Suprapubic skin (tissue), 4 donors: ENCODE measurements around a stretch of chrX.

DNA sequence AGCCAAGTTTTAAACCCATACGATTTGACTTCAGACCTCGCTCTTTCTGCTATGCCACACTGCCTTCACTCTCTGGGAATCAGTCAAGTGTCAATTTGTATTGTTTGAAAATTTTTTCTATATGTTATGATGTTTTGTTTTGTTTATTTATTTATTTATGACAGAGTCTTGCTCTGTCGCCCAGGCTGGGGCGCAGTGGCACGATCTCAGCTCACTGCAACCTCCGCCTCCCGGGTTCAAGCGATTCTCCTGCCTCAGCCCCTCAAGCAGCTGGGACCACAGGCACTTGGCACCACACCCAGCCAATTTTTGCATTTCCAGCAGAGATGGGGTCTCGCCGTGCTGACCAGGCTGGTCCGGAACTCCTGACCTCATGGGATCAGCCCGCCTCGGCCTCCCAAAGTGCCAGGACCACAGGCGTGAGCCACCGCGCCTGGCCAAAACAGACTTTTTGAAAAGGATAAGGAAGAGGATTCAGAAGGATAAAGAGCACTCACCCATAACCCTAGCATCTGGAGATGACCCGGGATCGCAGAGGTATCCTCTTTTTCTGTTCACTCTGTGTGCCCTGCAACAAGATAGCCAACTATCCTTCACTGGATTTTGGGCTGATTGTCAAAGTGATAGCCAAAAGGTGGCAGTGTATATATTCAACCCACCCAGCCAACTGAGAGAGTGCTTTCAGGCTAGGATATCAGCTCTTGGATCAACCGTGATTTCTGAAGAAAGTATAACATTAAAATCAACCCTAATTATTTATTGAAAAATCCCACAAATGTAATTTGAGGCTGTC, 224.5 kb upstream of the AGTR2 start:
- PRO-cap: no peak
- RAMPAGE, long total RNA, 4 experiments: no peak in any of the 4 experiments

DNA sequence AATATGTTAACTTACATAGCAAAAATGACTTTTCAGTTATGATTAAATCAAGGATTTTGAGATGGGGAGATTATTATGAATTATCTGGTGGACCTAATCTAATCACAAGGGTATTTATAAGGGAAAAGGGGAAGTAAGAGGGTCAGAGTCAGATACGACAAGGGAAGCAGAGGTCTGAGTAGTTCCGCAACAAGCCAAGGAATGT, 1.1 kb upstream of the IL13RA1 start:
- PRO-cap: no peak
- RAMPAGE, long total RNA, 4 experiments: no peak in any of the 4 experiments

DNA sequence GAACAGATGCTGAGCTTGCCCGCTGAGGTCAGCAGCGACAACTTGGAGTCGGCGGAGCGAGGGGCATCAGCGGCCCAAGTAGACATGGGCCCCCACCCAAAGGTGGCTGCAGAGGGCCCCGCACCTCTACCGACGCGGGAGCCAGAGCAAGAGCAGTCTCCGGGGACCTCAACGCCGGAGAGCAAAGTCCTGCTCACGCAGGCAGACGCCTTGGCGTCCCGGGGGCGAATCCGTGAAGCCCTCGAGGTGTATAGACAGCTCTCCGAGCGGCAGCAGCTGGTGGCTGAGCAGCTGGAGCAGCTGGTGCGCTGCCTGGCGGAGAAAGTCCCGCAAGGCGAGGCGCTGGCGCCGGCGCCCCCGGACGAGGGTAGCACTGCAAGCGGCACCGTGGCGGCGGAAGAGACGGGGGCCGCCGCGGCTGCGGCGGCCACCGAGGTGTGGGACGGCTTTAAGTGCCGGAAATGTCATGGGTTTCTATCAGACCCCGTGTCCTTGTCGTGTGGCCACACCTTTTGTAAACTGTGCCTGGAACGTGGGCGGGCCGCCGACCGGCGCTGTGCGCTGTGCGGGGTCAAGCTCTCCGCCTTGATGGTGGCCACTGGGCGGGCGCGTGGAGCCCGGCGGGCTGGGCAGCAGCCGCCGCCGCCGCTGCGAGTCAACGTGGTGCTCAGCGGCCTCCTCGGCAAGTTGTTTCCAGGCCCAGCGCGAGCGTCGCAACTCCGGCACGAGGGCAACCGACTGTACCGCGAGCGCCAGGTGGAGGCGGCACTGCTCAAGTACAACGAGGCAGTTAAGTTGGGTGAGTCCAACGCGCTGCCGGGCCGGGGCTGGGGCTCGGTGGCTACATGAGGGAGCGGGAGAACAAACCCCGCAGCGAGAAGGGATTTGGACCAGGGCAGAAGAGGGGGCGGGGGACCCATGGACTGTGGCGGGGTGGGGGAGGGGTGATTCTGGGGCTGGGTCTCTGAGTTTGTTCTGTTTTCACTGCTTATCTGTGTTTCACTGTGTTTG, 686 bp downstream of the LONRF3 start:
- PRO-cap: no peak
- RAMPAGE, long total RNA, 4 experiments: no peak in any of the 4 experiments

DNA sequence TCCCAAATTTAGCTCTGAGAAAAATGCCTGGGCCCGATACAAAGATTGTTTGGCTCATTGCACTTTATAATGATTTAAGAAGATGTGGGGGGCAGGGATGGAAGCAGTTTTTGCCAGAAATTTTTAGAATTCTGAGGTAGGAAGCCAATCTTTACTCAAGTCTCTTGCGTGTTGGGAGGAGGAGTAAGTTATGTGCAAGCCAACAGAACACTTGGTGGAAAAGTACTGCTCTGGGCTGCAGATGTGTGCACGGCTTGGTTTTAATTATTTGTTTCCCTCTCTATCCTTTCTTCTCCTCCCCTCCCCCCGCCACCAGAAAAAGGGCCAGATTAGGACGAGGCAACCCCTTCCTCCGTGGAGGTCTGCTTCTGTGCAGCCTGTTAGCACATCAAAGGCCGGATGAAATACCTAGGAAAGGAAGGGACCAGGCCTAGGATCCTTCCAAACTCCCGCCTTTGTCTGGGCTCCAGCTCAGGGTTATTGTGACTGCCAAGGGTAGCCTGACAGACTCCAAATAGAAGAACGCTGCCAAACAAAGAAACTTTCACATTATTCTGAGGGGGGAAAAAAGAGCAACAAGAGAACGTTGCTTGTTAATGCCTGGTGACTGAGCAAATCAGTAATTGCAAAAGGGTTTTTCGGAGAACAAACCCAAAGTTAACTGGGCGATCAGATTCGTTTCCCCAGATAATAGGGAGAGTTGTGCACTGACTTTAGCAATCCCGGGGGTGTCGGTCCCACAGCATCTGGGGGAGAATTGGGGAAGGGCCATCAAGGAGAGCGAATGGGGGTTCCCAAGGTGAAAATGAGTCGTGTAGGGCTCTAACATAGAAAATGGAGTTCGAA, 920 bp upstream of the PGRMC1 start:
- PRO-cap: no peak
- RAMPAGE, long total RNA, 4 experiments: no peak in any of the 4 experiments

- PRO-cap: no peak
- RAMPAGE, long total RNA, 4 experiments: no peak in any of the 4 experiments
Measured at GRCh38 chrX:119243487-119244150, 7.5 kb downstream of the PGRMC1 start.

DNA sequence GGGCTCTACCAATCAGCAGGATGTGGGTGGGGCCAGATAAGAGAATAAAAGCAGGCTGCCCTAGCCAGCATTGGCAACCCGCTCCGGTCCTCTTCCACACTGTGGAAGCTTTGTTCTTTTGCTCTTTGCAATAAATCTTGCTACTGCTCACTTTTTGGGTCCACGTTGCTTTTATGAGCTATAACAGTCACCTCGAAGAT, 64.4 kb downstream of the PGRMC1 start:
- PRO-cap: no peak
- RAMPAGE, long total RNA, 4 experiments: no peak in any of the 4 experiments

- PRO-cap: no peak
- RAMPAGE, long total RNA, 4 experiments: no peak in any of the 4 experiments
Measured at GRCh38 chrX:119410442-119410684, 11.2 kb downstream of the SLC25A43 start.

DNA sequence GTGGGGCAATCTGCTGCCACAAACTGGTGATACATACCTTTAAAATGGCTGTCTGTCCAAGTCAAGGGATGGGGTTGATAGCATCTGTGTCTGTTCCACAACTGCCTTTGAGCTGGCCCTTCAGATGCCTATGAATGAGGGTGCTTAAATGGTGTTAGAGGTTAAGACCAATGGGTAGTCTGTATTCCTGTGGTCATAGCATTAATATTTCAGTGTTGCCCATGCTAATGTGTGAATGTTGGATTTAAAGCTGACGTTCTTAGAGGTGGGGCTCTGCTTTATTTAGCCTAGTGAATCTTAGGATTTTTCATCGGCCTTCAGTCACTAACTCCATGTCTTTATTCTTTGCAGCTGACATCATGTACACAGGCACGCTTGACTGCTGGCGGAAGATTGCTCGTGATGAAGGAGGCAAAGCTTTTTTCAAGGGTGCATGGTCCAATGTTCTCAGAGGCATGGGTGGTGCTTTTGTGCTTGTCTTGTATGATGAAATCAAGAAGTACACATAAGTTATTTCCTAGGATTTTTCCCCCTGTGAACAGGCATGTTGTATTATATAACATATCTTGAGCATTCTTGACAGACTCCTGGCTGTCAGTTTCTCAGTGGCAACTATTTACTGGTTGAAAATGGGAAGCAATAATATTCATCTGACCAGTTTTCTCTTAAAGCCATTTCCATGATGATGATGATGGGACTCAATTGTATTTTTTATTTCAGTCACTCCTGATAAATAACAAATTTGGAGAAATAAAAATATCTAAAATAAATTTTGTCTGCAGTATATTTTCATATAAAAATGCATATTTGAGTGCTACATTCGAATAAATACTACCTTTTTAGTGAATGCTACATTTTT, 2.5 kb downstream of the SLC25A5 start:
- PRO-cap: no peak
- RAMPAGE, long total RNA, 4 experiments: no peak in any of the 4 experiments

GRCh38 chrX:119506143-119506442, 37.8 kb downstream of the SLC25A5 start:
- PRO-cap: no peak
- RAMPAGE, long total RNA, 4 experiments: no peak in any of the 4 experiments

DNA sequence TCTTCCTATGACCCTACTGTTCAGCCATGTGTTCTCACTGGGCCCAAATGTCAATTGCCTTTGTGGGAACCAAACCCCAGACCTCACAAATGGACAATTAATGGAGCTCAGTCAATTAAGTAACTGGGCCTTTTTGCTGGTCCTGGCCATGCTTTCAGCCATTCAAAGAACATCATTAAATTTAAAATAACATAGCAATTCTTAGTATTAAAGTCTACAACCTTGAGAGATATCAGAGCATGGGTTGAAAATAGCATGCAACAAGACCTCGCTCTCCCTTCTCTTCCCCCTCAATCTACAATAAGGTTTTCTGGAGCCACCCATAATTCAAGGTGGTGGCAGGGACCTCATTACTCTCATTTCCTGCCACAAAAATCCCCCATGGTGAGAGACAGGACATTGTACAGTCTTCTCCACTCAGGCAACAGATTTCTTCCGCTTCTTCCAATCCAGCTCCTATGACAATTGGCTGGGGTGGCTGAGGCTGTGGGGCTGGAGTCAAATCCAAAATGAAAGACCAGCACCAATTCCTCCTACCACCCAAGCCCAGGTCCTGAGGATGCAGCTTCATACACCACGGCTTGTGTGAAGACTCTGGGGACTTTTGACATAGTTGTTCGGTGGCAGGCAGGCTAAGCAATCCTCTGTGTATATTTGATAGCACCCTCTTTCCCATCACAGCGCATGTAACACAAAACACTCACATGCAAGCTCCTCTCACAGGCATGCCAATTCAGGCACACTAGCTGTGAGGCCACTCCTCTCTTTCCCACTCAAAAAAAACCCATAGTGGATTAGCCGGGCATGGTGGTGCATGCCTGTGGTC, 46.5 kb downstream of the SEPTIN6 start:
- PRO-cap: no peak
- RAMPAGE, long total RNA, 4 experiments: no peak in any of the 4 experiments

DNA sequence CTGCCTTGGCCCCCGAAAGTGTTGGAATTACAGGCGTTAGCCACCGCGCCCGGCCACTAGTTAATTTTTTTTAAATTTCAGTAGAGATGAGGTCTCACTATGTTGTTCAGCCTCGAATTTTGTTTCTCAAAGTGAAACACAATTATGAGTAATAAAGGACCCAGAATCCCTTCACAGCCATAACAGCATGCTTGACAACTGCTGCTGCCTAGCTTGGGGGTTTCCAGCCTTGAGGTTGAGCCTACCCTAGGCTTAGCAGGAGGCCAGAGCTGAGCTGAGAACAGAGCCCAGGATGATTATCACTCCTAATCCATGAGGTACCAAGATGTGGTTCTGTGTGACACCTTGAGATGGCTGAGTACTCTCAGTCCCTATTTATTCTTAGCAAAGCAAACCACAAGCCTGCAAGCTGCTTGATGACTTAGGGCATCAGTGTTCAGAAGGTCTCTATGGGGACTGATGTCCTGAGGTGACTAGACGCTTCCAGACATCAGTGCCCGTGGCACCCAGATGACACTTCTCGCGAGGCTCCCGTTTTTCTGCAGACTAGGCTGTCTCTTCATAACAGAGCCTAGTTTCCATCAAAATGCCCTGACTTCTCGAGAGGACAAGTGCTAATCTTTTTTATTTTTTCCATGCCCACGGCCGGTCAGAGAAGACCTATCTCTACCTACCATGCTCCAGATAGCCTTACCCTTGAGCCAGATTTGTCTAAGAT, 44.9 kb downstream of the SEPTIN6 start:
- PRO-cap: no peak
- RAMPAGE, long total RNA, 4 experiments: no peak in any of the 4 experiments

- PRO-cap: no peak
- RAMPAGE, long total RNA, 4 experiments: no peak in any of the 4 experiments
Measured at GRCh38 chrX:119654940-119655649, 37.9 kb downstream of the SEPTIN6 start.

- PRO-cap: no peak
- RAMPAGE, long total RNA, 4 experiments: no peak in any of the 4 experiments
Measured at GRCh38 chrX:119693748-119694551, 982 bp upstream of the SEPTIN6 start.

- PRO-cap: no peak
- RAMPAGE, long total RNA, 4 experiments: no peak in any of the 4 experiments
Measured at GRCh38 chrX:119750017-119750402, 8.4 kb upstream of the SOWAHD start.

DNA sequence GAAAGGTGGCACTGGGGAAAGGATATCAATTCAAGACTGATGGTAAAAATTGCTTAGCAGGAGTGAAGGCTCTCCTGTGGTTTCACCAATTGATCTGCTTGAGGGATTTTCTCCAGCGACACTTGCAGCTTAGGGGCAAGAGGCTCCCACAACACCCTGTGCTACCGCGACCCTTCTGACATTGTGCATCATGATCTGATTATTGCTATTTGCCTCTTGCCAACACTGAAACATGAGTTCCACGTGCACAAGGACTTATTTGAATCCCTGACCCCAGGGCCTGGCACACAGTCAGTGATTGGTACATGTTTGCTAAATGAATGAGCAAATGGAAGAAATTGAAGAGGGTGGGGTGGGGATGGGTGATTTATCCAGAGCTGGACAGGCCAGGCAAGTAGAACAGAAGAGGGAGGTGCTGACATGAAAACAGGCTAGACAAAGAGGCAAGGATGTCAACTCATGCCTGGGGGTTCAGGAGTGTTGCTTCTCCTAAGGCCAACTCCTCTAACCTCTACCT, 24.8 kb upstream of the RPL39 start:
- PRO-cap: no peak
- RAMPAGE, long total RNA, 4 experiments: no peak in any of the 4 experiments

DNA sequence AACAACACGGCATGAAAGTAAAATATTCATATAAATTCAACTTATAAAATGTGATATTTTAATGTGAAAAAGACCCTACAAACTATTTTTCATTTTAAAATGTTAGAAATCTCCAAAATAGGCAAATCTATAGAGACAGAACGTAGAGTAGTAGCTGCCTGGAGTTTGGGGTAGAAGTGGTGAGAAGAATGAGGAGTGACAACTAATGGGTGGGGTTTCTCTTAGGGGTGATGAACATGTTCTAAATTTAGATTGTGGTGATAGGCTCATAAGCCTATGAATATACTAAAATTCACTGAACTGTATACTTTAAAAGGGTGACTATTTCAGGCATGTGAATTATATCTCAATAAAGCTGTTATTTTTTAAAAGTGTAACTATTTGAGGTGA, 7.3 kb downstream of the UPF3B start:
- PRO-cap: no peak
- RAMPAGE, long total RNA, 4 experiments: no peak in any of the 4 experiments

- PRO-cap: no peak
- RAMPAGE, long total RNA, 4 experiments: no peak in any of the 4 experiments
Measured at GRCh38 chrX:119876351-119876807, 4.7 kb downstream of the NDUFA1 start.

DNA sequence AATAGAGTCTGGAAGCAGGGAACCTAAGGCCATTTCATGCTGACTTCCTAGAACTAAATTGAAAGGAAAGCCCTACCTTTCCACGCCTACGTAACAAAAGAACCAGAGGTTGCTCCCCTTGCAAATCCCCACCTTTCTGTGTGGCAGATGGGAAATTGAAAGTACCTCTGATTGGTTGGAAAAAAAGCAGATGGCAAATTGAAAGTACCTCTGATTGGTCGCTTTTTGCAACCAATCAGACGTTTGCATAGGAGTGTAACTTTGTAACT, 10.0 kb upstream of the AKAP14 start:
- PRO-cap: no peak
- RAMPAGE, long total RNA, 4 experiments: no peak in any of the 4 experiments

GRCh38 chrX:120199730-120200380, 41.4 kb downstream of the RHOXF2 start:
- PRO-cap: no peak
- RAMPAGE, long total RNA, 4 experiments: start-site peak on the minus strand in 2 of 4 experiments, at chrX:120199670-120200171 at its widest, 5 to 24 reads per replicate

DNA sequence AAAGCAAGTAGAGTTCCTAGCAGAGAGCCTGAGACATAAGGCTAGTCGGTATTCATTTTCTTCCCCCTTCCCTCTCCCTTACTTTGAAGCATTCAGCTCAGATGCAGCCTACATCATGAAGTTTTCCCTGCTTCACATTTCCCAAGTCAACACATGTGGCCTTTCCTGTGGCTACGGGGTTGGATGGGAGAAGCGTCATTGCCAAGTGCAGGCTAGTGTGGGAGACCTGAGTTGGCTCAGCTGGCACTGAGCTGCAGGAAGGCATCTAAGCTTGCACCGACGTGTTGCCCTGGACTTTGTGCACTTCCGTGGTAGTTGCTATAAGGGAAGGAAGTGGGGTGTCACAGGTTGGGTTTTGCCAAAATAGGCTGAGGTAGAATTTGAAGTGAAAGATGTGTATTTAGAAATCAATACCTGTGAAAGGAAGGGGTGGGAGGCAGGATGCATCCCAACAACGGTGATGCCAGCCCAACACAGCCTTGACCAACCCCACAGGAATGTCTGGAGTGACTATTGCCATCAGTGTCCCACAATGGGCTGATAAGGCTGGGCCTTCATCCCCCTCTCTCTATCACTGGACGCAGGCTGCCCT, 18.9 kb upstream of the LAMP2 start:
- PRO-cap: no peak
- RAMPAGE, long total RNA, 4 experiments: no peak in any of the 4 experiments